ENCODE measurements around a stretch of chr5.

DNA sequence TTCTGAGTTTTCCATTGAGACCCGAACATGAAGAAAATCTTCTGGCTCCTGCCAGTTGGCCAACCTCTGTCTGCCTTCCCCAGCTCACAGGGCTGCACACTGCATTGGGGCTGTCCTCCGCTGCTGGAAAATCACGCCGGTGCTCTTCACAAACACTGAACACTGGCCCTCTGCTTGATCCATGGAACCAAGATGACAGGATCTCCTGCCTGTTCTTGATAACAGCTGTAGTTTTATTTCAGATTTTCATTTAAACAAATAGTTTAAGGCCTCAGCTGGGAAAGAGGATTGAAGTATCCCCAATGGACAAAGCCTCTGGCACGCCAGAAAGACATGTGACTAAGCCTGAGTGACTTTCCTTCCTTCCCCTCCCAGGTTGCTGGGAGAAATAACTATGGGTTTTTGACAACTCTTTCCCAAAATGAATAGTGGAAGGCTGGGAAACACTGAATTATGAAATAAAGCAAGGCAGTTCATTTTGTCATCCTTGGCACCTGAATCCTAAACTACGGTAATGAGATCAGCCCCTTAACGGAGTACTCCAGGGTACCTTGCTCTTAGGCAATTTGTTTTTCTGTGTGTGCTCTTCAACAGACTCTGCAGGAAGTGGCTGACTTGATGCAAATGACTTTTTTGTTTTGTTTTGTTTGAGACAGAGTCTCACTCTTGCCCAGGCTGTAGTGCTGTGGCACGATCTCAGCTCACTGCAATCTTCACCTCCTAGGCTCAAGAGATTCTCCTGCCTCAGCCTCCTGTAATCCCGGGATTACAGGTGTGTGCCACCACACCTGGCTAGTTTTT, 75.1 kb downstream of the LMNB1 start:
- PRO-cap: no peak

- PRO-cap: no peak
Measured at GRCh38 chr5:126920154-126920818, 110.1 kb downstream of the MARCHF3 start.

DNA sequence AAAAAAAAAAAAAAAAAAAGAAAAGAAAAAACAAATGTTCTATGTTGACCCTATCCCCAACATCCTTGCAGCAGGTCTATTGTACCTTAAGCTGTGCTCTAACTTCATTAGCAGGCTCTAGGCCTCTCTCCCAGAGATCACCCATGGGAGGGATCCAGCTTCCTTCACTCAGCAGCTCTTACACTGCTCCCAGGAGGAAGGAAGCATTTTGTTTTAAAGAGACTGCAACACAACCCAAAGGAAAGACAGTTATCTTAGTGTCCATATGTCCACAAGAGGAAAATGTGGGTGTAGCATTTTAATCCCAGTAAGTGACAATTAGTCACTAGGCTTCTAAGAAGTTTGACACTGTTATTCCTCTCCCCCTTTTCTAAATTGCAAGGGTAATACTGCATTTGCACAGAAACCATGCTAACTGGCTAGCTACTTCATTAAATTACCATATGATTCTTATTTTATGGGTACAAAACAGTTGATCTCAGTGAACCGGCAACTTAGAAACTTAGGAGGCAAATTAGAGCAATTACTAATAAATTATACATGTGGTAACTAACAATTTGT, 58.8 kb downstream of the MARCHF3 start:
- PRO-cap: no peak

- PRO-cap: no peak
Measured at GRCh38 chr5:127038528-127038959, 8.2 kb upstream of the MARCHF3 start.

GRCh38 chr5:127409510-127409865, 108.0 kb upstream of the PRRC1 start:
- PRO-cap: no peak

GRCh38 chr5:127517070-127517573, 318 bp upstream of the PRRC1 start:
- PRO-cap: bidirectional peak, plus-strand start at chr5:127517640, minus-strand start at chr5:127517523

GRCh38 chr5:128018647-128019364, 64.8 kb upstream of the SLC12A2 start:
- PRO-cap: no peak

DNA sequence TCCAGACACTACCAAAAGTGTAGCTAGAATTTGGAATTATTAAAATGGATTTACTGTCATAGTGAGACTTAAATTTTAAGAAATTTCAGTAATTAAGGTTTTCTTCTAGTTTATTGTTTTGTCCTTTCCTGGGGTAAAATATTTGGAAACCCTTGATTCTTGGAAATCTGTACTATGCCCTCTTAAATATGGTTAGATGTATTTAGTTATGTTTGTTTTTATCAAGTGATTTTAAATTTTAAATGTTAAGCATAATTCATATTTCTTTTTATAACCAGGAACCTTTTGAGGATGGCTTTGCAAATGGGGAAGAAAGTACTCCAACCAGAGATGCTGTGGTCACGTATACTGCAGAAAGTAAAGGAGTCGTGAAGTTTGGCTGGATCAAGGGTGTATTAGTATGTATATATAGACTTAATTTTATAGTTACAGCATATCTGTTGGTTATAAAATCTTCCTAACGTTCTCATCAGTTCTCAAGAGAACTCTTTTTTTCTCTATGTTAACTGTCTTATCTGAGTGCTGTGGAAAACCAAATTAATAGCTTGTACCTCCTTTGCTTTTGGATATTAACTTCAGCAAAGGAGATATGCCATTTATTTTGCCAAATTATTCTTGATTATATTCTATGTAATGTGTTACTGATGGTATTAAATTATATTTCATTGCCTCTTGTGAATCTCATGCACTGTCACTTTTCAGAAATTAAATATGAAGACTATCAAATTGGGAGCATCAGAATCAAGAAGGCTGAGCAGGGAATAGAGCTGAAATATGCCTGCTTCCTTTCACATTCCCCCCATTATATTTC, 29.2 kb downstream of the SLC12A2 start:
- PRO-cap: no peak

GRCh38 chr5:128180279-128181029, 96.9 kb downstream of the SLC12A2 start:
- PRO-cap: no peak

DNA sequence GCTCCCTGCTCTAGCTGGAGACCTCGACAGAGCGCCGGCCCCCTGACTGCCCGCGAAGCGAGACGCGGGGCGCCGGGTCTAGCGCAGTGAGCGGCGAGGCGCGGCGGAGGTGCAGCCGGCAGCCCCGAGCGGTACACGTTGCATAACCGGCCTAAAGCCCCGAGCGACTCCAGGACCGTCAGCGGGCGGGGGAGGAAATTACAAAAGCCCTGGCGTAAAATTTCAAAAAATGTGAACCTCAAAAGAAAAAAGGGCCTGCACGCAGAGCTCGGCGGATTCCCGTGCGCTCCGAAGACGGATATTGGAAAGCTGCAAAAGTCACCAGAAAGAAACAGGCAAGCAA, 340 bp downstream of the FBN2 start:
- PRO-cap: no peak

GRCh38 chr5:129093939-129094383, 588 bp upstream of the ISOC1 start:
- PRO-cap: no peak

DNA sequence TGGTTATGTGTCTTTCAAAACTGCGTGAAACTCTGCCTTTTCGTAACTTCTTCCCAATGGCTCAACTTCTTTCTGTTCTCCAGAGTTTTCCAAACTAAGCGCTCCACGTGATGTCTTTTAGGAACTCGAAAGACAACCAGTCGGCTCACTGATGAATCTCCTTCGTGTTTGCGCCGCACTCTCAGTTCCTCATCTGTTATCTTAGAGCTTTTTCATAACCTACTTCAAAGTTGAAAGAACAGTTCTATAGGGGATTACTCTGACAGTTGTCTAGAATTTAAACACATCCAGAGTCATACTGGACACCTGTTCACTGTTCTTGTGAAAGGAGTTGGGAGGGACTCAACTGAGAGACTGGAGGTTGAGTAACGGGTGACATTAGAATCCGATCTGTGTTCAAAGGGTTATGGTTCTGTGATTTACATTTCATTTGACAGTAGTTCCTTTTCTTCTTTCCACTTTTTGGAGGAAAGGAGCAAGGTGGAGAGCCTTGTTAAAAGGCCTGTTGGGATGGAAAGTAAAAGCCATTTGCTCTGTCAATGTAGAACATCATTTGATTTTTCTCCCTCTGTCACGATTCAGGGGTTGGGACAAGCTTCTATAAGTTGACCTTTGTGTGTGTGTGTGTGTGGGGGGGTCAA, 2.0 kb downstream of the ADAMTS19 start:
- PRO-cap: no peak

- PRO-cap: no peak
Measured at GRCh38 chr5:131019778-131020352, 145.2 kb downstream of the HINT1 start.

DNA sequence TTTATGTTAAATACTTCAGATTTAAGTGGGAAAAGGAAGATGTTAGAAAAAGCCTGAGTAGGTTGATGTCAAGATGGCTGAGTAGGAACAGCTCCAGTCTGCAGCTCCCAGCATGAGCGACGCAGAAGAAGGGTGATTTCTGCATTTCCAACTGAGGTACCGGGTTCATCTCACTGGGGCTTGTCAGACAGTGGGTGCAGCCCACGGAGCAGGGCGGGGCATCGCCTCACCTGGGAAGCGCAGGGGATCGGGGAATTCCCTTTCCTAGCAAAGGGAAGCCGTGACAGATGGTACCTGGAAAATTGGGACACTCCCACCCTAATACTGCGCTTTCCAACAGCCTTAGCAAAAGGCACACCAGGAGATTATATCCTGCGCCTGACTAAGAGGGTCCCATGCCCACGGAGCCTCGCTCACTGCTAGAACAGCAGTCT, 80.1 kb downstream of the CDC42SE2 start:
- PRO-cap: no peak

DNA sequence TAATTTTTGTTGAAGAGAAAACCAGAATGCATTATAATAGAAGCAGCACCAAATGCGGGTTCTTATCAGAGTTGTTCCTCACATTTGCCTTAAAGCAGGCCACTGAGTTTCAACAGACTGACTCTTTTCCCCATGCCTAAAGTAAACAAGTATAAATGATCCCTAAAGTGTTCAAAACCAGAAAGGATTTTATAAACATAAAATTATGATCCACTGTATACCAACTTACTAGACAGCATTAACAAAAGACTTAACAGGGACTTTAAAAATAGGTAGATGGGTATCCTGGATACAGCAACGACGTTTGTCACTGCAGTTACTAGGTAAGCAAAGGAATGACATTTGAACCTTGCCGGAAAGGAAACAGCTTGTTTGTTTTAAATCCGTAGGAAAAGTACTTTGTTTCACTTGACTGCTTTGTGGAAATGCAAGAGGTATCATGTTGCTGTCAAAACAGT, 122.8 kb downstream of the CDC42SE2 start:
- PRO-cap: no peak

DNA sequence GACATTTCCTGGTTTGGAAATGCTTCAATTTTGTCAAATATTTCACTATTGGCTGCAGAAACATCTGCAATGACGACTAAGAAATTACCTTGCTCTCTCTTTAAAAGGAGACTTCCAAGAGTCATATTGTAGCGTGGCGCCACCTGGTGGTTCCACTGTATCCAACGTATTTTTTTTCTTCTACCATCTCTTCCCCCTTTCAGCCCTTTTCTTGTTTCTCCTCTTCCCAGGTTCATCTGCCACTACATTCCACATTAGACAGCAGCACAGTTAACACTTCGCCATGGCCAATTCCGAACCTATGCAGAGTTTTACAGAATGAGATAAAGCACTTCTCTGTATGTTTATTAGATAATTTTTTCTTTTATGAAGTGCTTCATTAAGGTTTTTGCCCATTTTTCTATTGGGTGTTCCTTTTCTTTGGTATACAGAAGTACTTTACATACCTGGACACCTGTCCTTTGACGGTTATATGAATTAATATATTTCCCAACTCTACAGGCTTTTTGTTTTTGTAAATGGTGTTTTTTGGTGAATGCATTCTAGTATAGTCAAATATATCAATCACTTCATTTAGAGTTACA, 153.6 kb downstream of the CDC42SE2 start:
- PRO-cap: no peak

DNA sequence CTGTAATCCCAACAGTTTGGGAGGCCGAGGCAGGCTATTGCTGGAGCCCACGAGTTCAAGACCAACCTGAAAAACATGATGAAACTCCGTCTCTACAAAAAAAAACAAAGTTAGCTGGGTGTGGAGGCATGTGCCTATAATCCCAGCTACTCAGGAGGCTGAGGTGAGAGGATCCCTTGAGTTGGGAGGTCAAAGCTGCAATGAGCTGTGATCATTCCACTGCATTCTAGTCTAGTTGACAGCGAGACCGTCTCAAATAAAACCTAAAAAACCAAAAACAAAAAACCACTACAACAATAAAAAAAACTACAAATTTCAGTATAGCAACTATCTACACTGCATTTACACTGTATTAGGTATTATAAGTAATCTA, 97.2 kb downstream of the RAPGEF6 start:
- PRO-cap: no peak

DNA sequence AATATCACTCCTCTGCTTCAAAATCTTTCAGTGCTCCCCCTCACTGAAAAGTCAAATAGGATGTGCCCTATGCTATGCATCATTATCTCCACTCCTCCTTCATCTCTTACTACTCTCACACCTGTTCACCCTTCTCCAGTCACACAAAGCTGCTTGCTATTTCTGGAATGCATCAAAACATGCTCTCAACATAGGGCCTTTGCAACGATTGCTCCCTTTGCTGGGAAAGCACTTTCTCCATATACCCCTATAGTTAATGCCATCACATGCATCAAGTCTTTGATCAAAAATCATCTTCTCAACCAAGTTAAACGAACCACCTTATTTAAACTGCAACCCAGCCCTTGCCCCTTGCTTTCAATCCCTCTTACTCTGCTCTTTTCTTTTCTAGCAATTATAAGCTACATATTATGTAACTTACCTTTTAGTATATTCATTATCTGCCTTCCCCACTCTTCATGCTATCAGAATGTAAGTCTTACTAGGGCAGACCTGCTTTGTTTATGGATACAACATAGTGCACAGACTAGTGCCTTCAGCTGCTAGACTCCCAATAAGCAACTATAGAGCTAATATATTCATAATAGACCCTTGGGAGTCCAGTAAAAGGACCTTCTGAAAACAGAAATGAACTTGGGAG, 2.8 kb downstream of the RAPGEF6 start:
- PRO-cap: no peak

- PRO-cap: no peak
Measured at GRCh38 chr5:131732443-131732813, 64.4 kb downstream of the FNIP1 start.

GRCh38 chr5:131765959-131766577, 30.7 kb downstream of the FNIP1 start:
- PRO-cap: no peak